Iris pigment epithelial cell (primary cell): ENCODE measurements around a stretch of chr14.

- RRBS: no CpG with 5 or more reads among the region's 9 CpGs
Measured at GRCh38 chr14:74883753-74884542, 2.2 kb downstream of the DLST start.

GRCh38 chr14:74898468-74898899, 16.8 kb downstream of the DLST start:
- RRBS: no CpG with 5 or more reads among the region's 3 CpGs

GRCh38 chr14:74957873-74958326, 2.5 kb upstream of the PGF start:
- RRBS: no CpG with 5 or more reads among the region's 4 CpGs

GRCh38 chr14:74973703-74973873, 18.2 kb upstream of the PGF start:
- RRBS: no CpG with 5 or more reads among the region's 3 CpGs

GRCh38 chr14:75182429-75183468, 6.3 kb upstream of the TMED10 start:
- RRBS: no CpG with 5 or more reads among the region's 8 CpGs

DNA sequence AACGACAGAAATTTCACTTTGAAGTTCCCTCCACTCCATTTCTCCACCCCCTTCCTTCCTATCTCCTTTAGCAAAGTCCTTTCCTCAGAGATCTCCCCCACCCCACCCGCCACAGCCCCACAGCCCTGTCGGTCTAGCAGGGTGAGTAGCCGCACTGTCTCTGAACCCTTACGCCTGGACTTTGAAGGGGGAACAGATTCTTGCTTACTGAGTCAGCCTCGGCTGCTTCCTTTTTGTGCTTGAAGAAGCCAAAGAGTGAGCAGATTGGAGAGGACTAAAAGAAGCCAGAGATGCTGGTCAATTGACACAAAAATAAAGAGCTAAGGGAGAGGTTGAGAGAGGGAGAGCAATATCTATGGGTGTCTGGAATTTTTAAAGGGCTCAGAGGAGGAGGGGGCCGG, 44.1 kb upstream of the FOS start:
- RRBS: no CpG with 5 or more reads among the region's 7 CpGs

DNA sequence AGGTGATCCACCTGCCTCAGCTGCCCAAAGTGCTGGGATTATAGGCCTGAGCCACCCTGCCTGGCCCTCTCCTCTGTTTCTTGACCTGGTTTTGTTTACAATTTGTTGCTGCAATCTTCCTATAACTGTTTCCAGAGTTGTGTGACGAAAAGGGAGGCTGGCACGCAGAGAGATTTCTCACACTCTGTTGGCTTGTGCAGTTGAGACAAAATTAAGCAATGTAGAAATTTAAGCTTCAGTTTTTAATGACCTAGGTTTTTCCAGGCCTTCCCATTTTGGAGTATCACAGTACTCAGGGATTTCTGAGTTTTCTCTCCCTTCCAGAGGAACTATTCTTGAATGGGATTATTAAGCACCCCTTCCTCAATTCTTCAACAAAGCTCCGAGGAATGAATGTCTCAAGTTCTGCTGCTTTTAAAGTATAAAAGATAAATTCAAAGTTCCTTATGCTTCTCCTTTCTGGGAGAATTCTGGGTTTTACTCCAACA, 20.4 kb upstream of the FOS start:
- RRBS: no CpG with 5 or more reads among the region's 3 CpGs

DNA sequence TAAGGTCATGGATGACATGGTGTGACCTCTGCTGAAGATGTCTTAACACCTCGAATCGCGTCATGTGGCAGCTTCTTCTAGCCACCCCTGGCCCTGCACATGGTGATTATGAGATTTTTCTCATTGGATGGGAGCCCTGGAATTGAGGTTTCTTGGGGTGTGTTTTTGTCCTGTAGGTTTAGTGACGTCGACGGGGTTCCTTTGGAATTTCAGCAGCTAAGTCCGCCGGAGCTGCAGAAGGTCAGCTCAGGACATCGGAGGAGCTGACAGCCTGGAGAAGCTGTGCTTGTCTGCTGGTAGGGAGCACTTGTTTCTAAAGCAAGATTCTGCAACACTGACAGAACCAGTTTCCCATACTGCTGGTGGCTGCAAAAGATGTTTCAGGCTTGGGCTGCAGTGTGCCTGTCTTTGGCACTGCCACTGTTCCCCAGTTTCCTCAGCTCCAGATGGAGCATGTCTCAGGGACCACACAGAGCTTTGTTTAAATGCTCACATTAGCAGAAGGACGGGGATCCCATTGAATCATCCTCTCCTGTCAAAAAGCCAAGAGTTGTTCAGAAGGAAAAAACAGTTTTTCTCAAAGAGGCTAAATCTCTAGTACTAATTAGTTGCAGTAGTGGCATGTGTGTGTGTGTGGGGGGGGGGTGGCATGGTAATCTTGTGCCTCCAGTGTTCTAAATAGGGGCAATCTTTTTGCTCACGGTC, 5.2 kb upstream of the FOS start:
- RRBS: no CpG with 5 or more reads among the region's 11 CpGs

GRCh38 chr14:75279235-75279761, 670 bp downstream of the FOS start:
- RRBS: 4% methylated on average over 6 of the region's 32 CpGs

- RRBS: no CpG with 5 or more reads among the region's 3 CpGs
Measured at GRCh38 chr14:75331436-75331955, 52.9 kb downstream of the FOS start.

DNA sequence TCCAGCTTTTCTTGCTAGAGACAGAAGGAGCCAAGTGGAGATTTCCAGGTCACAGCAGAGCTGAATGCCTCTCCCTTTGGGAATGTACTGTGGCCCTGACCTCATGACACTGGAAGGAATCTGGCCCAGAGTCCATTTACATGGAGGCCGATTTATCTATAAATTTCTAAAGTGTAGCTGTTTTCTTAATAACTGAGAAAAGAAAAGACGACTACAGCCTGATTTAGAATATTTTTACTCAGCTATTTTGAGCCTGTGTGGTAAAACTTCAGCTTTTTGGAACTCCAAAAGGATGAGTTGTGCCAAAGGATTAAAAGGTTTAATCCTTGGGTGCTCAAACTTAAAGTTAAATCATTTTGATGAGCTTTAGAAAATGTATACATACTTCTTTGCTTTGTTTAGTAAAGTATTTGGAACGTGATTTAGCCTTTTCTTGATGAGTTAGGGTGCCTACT, 47.0 kb upstream of the JDP2 start:
- RRBS: no CpG with 5 or more reads among the region's 3 CpGs

- RRBS: no CpG with 5 or more reads among the region's 20 CpGs
Measured at GRCh38 chr14:75438526-75439294, 10.9 kb downstream of the JDP2 start.

GRCh38 chr14:75479060-75479433, 43.2 kb upstream of the BATF start:
- RRBS: no CpG with 5 or more reads among the region's 7 CpGs

- RRBS: no CpG with 5 or more reads among the region's 9 CpGs
Measured at GRCh38 chr14:75521289-75521913, 868 bp upstream of the BATF start.

GRCh38 chr14:75523767-75524313, 1.6 kb downstream of the BATF start:
- RRBS: no CpG with 5 or more reads among the region's 4 CpGs

DNA sequence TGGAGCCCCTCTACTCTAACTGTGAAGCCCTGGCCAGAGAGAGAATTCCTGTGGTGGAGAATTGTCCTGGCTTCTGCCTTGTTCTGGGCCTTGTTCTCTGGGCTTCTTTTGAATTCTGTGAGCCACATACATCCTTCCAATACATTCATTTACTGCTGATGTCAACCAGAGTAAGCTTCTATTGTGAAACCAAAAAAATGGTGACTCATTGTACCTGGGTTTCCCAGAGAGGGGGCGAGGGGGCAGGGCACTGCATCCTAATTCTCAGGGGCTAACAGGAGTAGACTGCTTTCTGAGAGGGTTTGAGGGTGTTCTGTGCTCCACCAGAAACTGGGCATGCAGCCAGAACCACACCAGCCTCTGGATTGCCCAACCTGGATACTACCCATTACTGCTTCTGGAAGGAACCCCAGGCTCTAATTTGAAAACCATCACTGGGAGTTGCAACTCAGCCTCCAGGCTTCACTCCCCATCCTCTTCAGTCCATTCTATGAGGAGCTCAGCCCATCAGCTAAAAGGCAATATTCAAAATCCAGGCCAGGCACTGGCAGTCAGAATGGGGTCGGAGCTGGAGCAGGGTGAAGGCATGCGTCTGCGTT, 18.6 kb upstream of the FLVCR2 start:
- RRBS: no CpG with 5 or more reads among the region's 4 CpGs

DNA sequence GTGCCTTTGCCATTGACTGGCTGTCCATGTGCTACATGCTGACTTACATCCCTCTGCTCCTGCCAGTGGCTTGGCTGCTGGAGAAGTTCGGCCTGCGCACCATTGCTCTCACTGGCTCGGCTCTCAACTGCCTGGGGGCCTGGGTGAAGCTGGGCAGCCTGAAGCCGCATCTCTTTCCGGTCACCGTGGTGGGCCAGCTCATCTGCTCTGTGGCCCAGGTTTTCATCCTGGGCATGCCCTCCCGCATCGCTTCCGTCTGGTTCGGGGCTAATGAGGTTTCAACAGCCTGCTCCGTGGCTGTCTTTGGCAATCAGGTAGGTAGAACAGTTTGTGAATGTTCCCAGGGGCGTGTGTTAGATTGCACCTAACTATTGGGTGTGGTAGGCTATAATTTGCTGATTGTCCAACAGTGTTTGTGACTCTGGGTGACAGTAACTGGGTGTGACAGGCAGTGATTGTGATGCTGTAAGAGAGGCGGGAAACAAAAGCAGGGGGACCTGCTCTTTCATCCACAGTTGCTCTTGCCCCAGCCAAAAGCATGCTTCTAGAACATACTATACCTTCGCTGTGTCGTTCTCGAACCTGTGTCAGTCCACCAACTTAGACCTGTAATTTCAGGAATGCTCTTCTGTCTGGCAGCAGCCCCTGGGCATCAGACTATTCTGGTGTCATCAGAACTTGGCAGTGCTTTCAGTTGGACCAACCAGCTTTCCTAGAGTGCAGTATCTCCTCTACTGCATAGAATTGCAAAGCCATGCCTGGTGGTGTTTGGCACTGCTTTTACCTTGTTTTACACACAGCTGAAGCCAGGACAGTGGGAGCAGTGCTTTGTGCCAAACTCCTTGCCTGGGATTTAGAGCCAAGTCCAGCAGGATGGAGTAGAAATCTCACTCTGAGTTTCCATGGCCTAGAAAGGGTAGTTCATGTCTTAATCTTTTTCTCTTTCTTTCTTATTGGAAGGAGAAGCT, 1.2 kb downstream of the FLVCR2 start:
- RRBS: no CpG with 5 or more reads among the region's 16 CpGs

DNA sequence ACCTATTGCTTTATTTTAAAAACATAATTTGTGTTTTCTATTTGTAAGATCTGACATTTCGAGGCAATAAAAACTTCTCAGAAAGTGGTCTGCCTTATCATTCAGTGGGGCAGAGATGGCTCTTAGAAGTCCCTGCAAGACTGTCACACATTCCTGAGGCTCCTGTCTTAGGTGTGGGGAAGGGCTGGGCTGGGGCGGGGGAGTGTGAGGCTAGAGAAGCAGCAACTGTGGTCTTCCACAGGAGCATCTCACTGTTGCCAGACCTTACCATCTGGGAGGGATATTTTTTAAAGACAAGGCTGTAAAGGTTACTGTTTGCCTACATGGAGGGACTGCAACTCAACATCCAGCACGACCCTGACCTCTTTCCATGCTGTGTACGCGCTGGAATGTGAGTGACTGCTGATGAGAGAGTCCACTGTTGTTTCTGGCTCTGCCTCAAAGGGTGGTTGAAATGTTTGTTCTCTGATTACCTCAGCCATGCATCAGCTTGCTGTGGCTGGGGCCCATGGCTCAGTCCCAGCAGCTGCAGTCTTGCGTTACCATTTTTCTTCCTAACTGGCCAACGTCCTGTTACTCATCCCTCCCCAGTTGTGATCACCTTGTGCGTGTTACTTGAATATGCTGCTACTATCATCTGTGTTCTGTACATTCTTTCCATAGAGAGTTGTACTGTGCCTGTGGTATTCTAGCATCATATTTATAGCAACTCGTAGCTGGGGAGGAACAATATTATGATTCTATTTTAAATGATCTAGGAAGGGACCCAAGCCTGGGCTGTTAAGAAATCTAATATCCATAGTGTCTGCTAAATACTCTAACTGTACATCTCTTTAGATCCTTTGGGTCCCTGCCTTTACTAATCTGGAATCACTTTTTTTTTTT, 12.3 kb downstream of the ERG28 start:
- RRBS: no CpG with 5 or more reads among the region's 9 CpGs

DNA sequence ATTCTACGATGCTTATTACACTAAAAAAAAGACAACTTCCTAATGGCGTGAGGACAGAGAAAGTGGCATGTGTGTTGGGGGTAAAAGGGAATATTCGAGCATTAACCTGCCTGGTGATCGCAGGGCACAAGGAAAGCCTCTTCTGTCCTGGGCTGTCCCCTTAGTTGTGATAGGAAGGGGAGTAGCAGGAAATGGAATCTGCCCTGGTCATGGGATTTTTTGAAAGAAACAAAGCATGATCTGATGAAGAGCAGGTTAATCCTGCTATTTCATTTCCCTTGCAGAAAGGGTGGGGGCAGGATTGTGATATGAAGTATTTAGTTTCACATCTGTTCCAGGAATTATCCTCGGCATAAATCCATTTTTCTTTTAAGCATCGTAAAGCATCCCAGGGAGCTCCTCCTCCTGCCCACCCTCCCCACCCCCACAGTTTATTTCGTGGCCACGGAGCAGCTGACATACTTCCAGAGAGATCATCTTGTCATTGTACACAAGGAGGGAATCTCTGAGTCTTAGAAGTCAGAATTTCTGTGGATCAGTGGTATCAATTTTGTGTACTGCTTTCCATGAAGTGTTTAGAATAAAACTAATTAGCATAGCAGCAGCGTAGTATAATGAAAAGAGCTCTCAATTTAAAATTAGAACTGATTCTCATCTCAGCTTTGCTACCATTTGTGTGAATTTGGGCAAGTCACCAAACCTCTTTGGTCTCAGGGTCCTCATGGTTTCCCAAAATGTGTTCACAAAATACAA, 53.0 kb downstream of the TGFB3 start:
- RRBS: no CpG with 5 or more reads among the region's 9 CpGs

DNA sequence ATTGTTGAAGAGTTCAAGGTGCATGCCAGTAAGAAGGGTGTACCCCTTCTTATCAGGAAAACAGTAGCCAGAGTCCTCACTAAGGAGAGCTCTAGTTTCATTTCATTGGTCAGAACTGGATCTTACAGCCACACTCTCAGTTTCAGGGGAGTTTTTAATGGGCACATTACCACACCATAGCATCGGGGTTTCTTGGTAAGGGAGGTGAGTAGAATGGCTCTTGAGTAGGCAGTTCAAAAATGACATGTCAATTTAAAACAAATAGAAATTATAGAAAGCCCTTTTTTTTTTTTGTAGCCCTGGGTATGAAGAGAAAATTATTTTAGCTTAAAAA, 8.2 kb downstream of the IFT43 start:
- RRBS: no CpG with 5 or more reads among the region's 1 CpG